ENCODE measurements around a stretch of chr7.

DNA sequence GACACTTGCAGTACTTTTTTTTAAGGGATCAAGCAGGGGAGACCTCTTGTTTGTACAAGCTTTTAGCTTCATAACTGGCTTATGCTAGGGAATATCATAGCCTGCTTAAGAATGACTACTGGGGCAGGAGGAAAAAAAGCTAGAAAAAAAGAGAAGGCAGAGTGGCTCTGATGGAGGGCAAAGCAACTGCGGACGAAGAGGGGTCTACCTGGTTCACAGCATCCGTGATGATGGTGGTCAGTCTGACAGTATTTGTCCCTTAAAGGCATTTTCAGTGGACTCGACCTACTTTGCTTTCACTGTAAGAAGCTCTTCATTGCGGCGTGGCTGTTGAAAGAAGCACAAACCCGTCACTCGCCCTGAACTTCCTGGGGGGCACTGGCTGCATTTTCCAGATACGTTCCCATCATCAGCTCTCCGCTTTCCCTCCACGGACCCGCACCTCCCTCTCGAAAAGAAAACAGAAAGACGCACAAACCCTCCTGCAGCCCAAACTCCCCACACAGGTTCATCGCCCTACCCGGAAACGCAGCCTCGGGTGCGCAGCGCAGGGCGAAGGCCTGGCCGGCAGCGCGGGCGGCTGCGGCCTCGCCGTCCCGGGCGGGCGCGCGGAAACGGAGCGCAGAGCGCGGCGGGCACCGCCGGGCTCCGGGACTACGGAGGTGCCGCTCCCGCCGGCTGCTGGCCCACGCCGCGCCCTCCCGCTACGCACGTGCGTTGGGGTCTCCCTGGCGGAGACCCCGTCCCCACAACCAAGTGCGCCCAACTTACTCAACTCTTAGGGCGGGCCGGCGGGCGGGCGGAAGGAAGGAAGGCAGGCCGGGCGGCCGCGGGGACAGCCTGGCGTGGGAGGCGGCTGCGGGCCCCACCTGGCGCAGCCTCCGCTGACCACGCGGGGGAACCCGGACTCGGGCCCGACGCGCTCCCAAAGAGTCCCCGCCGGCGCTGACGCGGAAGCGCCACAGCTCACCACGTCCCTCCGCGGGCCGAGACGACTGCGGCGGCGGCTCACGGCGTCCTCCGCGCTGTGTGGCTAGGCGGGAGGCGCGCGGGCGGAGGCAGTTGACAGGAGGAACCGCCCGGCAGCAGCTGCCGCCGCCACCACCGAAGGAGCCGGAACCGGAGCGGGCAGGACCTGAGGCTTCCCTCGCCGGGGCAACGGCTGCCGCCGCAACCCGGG lies 829 bp downstream of the ZNF800 start:
- PRO-cap: unidirectional peak, plus-strand start at position 316 of the sequence; bidirectional peak, plus-strand start at position 624 of the sequence, minus-strand start at position 656 of the sequence; bidirectional peak, plus-strand start at position 1,061 of the sequence, minus-strand start at position 947 of the sequence

GRCh38 chr7:128028971-128029317 lies 2.3 kb downstream of the LRRC4 start:
- PRO-cap: no peak

DNA sequence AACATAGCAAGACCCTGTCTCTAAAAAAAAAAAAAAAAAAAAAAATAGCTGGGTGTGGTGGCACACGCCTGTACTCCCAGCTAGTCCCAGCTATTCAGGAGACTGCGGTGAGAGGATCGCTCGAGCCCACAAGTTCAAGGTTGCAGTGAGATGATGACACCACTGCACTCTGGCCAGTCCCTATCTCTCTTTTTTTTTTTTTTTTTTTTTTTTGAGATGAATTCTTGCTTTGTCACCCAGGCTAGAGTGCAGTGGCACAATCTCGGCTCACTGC lies 57.0 kb upstream of the LRRC4 start:
- PRO-cap: unidirectional peak, minus-strand start at position 88 of the sequence

DNA sequence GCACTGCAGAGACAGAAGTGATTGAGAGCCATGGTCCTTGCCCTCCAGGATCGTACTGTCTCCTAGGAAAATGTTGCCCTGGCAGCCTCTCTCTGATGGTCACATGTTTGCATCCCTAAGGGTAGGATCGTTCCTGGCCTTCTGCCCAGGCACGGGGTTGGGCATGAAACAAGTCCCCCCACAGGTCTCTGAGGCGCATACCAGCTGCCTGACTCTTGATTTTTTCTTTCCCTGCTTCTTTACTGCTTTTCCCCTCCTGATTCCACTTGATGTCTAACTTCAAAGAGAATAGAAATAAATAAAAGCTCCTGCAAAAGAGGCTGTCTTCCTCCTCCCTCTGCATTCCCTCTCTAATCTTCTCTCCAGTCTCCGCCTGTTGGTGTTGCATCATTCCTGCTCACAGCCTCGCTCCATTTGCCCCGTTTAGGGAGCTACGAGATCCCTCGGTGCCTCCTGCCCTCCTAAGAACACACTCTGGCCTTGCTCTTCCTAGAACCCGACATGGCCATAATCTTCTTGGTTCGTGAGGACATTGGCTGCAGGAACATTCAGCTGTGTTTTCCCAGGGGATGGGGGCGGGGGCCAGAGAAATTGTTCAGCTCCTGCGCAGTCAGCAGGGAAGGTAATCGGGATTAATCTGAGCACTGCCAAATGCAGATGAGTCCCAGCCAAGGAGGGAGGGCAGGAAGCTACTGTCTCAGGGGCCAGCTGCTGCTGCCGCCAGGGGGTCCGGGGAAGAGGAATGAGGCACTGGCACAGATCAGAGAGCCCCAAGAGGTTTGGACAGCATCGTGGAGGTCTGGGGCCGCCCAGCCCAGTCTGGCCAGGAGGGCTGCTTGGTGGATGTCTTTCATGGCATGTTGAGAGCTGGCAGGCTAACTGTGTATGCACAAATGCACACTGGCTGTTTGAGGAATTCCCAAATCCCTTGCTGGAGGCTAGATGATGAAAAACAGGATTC lies 26.1 kb downstream of the LEP start:
- PRO-cap: unidirectional peak, minus-strand start at position 54 of the sequence

GRCh38 chr7:128335355-128336164 lies 8.1 kb downstream of the RBM28 start:
- PRO-cap: no peak

DNA sequence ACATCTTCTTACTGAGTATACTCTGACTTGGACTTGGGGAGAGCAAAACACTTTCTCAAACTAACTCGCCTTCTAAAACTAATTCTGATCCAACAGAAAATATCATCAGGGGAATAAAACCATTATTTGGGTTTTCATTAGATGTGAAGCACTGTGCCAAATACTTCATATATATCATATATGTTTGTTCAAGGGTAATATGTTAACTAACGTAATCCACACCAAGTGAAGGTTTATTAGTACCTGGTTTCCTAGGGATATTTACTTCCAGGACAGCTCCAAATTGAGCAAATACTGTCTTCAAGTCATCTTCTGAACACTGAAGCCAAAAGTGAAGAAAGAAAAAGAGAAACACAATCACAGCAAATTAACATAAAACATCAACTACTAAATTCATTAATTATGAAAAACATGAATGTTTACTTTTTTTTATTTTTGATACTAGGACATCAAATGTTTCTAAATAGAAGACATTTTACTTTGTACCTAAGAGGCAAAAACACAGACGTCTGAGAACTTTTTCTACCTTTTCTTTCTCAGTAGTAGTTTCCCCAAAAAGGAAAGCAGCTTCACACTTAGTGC lies 5.1 kb downstream of the RBM28 start:
- PRO-cap: no peak

GRCh38 chr7:128450187-128450971 lies 5.3 kb upstream of the HILPDA start:
- PRO-cap: no peak

- PRO-cap: bidirectional peak, plus-strand start at chr7:128454650, minus-strand start at chr7:128454529
Observed at GRCh38 chr7:128454262-128454945, 1.3 kb upstream of the HILPDA start.

- PRO-cap: no peak
Observed at GRCh38 chr7:128658199-128659401, 13.5 kb upstream of the GARIN1A start.

- PRO-cap: no peak
Observed at GRCh38 chr7:128782867-128783821, 7.5 kb upstream of the OPN1SW start.

GRCh38 chr7:128861039-128861467 lies 1.6 kb upstream of the ATP6V1F start:
- PRO-cap: no peak

DNA sequence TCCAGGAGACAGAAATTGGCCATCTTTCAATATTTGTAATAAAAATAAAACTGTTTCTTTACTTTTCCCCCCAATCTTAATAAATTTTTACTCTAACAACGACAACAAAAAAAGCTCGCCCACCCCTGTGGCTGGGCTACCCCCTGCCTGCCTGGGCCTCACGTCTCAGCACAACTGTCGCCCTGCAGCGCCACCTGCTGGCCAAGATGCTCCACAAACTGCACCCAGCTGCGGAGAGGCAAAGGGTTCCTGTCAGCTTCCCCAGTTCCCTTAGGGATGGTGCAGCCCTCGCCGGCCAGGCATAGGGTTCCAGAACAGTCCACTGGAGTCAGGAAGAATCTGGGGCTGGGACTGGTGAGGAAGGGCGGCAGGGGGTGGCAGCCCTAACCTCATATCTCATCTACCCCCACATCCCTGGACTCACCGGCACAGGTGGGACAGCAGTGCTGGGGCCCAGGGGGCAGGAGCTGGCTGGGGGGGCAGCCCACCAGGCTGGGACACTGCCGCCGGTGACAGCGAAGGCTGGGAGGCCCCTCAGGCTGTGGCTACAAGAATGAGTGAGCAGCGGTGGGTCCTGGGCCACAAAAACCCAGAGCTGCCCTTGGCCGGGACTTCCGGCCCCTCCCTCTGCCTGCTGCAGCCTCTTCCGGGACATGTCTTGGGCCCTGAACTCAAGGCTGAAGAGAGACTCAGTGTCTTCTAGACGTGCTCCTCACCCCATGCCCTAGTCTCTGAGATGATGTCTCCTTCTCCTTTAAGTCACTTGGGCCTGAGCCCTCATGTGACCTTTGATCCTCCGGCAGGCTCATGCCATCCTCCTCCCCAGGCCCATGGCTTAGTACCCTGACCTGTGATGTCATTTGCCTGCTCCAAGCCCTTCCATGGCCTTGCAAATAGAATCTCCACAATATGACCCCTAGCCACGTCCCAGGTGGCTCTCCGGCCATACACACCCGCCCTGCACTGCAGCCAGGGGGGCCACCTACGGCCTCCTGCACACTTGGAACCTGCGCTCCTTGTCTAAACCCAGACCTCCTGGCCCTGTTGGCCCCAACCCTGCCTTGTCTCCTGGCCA lies 17.8 kb downstream of the ATP6V1FNB start:
- PRO-cap: no peak

DNA sequence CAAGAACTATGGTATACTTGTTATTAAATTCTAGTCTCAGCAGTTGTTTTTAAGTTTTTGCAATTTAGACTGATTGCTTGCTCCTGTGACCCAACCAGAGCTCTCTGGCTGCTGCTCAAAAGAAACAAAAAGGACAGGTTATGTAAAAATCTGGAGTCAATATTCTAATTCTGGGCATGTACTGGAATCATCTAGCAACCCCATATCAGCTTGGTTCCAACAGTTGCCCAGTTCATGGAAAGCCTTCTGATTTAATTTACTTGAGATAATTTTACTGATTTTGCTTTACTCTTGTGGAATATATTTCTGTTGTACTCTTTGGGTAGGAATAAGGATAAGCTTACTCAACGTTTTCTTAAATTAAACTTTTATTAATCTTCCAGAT lies 10.2 kb downstream of the KCP start:
- PRO-cap: no peak

DNA sequence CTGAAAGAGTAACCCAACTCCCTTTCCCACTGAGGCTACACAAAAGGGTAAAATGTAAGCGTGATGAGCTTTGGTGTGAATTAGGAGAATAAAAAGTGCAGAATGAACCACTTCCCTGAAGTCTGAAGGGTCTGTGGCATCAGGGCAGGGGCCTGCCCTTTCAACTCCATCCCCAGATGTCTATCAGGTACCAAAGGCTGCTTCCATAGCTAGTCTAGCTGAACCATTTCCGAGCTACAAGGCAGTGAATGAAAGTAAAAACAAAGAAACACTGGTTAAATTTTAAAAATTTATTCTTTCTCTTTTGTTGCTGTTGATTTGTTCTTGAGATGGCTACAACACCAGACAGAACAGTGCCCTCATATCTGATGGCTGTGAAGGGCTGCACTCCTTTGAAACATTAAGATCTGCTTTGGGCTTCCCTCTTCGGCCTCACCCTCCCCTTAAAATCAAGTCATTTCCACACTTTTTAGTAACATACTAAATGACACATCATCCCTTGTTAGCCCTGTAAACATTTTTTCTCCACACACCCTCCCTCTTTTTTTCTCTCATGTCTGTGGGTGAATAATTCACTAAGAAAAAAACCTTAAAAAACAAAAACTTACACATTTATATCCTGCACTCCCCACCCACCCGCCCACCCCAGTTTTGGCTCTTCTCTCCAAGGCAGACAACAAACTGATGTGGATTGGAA lies 16.3 kb downstream of the IRF5 start:
- PRO-cap: no peak

DNA sequence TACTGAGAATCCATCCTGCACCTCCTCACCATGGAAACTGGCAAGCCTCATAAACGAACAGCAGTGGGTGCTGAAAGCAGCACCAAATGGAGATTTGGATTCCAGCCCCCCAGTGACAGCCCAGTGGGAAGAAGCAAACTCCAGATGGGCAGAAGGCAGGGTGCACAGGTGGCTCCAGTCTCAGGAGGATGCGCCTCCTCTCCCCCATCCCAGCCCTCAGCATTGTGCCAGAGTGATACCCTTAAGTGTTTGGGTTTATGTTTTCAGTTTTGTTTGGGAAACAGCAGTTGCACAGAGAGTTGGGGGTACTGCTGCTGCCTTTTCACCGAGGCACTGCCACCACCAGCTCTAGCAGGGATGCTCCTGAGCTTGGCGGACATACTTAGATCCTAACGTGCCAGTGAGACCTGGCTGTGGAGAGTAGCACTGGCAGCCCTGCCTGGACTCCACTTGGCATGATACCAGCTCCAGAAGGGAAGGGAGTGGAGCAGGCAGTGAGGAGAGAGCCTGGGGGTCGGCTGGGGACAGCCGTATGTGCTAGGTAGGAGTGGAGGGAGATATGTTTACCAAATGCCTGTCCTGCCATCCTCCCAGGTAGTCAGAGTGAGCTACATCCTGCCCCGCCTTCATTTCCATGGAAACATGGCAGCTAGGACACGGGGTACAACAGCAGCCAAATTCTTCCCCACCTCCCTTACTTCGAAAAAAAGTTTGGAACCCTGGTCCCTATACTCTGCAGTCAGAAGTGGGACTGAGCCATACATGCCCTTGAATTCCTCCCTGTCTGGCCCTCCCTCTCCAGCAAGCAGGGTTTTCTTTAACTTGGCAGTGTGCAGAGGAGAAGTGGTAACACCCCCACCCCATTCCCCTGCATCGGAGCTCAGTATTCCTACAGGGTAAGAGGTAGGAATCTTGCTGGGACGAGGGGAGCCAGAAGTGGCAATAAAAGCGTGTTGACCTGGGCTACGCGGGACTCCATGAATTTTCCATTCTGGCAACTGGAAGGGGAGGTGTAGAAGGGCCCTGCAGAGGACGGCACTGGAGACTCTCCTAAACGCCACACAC lies 20.2 kb upstream of the SMO start:
- PRO-cap: no peak

- PRO-cap: bidirectional peak, plus-strand start at chr7:129225493, minus-strand start at chr7:129225433; bidirectional peak, plus-strand start at chr7:129225683, minus-strand start at chr7:129225689
Observed at GRCh38 chr7:129225360-129226288, 794 bp downstream of the AHCYL2 start.

- PRO-cap: no peak
Observed at GRCh38 chr7:129278825-129279397, 54.1 kb downstream of the AHCYL2 start.

DNA sequence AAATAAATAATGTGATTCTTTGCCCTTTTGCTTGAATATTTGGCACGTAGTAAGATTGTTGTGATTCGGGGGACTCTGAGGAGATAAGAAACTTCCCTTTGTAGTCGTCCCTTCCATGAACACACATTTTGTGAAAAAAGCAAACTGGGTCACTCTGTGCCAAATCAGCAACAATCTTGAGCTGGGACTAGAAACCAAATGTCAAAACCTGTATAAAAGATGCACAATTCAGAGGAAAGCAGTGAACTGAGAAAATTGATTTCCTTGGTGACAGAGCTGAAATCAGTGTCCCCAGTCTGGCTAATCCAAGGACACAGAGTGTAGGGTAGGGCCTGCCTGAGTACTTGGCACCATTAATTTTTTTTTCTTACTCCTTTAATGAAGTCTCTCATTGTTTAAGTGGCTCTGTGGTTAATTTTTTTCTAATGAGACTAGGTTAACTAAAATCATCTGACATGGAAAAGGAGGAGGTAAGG lies 59.2 kb upstream of the STRIP2 start:
- PRO-cap: no peak

DNA sequence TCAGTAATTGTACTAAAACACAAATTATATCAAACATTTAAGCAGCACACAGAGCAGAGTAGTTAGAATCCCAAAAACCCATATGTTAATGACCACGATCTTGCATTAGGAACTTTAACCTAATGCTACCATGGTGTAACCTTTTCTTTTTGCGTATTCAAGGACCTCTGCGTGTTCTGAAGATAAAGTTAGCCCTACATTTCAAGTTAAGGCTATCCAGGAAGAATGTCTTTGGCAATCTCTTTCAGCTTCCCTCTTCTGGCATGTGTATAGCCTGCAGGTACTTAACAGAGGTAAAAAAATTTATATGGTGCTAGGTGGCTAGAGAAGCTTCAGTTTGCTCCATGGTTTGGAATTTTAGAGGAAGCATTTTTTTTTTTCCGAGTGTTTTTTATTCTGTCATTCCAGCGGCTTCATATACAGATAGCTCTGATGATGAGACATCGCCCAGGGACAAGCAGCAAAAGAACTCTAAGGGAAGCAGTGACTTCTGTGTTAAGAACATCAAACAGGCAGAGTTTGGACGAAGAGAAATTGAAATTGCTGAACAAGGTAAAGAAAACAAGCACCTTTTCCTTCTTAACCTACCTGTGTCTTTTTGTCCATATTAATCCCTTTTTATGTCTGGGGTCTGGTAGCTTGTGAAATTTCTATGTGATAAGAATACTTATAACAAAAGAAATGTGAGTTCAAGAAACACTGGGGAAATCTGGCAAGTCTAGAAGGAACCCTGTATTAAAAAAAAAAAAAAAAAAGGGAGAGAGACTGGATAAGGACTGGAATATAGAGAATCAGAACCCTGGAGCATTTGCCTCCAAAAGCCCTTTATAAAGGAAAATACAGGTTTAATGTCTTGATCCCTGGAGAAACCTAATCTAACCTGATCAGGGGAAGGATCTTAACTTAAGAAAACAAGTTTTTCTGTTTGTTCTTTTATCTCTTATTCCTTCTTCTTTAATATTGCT lies 45.3 kb upstream of the STRIP2 start:
- PRO-cap: no peak

DNA sequence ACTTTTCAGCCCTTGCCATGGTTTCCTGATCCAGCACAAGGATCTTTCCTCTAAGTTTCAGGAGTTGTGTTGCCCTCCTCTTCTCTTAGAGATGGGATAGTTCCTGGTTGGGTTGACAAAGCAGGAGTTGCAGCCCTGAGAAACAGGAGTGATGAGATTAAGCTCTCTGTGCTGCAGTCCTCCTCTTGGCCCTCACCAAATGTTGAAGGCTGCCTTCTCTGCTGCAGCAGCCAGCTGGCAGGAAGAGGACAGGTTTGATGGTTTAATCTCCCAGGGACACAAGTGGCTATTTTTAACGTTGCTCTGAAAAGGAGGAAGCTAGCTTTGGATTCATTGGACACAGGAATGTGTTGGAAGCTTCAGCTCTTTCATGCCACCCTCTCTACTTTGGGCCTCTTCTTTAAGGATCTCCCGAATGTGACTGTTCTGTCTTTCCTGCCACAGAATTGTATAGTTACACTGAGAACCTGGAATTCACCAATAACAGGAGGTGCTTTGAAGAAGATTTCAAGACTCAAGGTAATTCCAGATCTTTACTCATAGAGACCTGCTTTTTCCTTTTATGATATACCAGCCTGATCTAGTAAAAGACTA lies 9.4 kb downstream of the STRIP2 start:
- PRO-cap: no peak

All from rectum (tissue), 1 donor.